Vein endothelial cell (primary cell): Measurements from ENCODE around the gene SCARF1.

DNA sequence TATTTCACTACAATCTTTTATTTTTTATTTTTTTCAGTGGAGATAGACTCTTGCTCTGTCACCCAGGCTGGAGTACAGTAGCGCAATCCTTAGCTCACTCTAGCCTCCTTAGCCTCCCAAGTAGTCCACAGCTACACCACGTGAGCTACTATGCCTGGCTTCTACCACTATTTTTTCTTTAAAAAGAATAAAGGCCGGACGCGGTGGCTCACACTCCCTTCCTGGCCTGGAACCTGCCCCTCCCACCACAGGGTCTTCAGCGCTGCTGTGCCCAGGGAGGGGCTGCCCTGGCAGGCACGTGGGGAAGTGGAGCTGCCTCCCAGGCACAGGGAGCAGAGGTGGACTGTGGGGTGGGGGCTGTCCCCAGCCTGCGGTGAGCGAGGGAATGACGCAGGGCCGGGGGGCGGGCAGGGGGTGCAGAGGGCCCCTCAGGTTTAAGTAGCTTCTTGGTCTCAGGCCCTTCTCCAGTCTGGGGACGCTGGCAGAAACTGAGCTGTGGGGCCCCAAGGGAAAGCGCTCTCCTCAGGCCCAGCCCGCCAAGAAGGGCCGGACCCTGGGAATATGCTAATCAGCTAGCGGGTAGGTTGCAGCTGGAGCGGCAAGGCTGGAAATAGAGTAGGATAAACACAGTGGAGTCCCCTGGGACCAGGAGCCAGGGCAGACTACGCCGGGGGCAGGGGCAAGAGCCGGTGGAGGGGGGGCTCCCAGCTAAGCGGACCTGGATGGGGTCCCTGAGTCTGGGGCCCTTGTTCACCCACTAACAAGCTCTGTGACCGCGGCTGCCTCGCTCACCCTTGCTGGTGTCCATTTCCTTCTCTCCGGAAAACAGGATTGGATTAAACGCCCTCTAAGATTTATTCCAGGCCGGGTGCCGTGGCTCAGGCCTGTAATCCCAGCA is 46.8 kb downstream of the TIMM22 start:
- CAGE, long polyA plus RNA: no peak

GRCh38 chr17:1109528-1109959 is 70.2 kb downstream of the ABR start:
- CAGE, long polyA plus RNA: no peak

DNA sequence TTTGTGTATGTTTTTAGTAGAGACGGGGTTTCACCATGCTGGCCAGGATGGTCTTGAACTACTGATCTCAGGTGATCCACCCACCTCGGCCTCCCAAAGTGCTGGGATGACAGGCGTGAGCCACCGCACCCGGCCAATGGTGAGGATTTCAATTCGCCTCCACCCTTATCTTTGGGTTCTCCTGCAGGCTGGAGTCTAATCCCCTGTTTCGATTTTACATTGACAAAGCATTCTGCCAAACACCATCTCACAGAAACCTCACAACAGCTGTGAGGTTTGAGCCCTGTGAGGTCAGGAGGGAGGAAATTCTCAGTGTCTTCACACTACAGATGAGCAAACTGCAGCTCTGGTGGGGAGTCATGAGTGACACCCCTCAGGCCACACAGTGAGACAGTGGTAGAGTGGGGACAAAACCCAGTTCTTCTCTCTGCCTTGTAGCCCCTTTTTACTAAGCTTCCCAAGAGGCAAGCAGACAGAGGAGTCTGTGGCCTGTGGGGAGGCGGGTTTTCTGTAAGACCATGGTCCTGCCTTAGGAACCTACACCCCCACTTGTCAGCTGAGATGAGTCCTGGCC is 59.2 kb downstream of the ABR start:
- CAGE, long polyA plus RNA: no peak

DNA sequence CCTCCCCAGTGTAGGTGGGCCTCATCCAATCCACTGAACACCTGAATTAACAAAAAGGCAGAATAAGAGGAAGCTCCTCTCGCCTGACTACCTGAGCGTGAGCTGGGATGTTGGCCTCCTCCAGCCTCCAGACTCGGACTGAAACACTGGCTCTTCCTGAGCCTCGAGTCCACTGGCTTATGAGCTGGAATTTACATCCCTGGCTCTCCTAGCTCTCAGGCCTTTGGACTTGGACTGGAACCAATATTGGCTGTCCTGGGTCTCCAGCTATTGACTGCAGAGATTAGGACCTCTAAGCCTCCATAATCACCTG is 57.4 kb downstream of the ABR start:
- CAGE, long polyA plus RNA: no peak

DNA sequence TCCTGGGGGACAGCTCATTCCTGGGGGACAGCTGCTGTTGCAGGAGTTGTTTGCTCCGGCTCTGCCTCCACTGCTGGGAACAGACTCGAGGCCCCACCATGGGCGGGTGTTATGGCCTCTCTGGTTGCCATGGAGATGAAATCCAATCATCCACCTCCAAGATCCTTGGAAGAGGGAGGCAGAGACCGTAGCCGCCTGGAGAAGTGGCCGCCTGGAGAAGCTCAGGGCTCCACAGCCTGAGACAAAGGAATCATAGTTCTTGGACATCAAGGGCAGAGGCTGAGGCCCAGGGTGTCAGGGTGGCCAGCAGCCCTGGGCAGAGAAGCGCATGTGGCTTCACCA is 36.3 kb downstream of the ABR start:
- CAGE, long polyA plus RNA: no peak

- CAGE, long polyA plus RNA: no peak
Measured at GRCh38 chr17:1186716-1187763, 7.3 kb upstream of the ABR start.

- CAGE, long polyA plus RNA: no peak
Measured at GRCh38 chr17:1353786-1354333, 46.2 kb downstream of the YWHAE start.

DNA sequence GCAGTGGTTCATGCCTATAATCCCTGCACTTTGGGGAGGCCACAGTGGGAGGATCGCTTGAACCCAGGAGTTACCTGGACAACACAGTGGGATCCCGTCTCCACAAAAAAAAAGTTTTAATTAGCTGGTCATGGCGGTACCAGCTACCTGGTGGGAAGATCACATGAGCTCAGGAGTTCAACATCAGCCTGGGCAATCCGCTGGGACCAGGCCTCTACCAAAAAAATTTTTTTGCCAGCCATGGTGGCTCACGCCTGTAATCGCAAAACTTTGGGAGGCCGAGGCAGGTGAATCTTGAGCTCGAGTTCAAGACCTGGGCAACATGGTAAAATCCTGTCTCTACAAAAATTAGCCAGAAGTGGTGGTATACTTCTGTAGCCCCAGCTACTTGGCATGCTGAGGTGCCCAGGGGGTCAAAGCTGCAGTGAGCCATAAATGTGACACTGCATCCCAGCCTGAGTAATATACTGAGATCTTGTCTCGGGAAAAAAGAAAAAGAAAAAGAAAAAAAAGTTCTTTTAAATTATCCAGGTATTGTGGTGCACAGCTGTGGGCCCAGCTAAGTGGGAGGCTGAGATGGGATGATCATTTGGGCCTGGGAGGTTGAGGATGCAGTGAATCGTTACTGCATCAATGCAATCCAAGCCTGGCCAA is 8.2 kb downstream of the YWHAE start:
- CAGE, long polyA plus RNA: no peak

- CAGE, long polyA plus RNA: no peak
Measured at GRCh38 chr17:1589922-1591116, 27.7 kb upstream of the PITPNA start.

- CAGE, long polyA plus RNA: no peak
Measured at GRCh38 chr17:1604701-1605566, 23.7 kb downstream of the SLC43A2 start.

DNA sequence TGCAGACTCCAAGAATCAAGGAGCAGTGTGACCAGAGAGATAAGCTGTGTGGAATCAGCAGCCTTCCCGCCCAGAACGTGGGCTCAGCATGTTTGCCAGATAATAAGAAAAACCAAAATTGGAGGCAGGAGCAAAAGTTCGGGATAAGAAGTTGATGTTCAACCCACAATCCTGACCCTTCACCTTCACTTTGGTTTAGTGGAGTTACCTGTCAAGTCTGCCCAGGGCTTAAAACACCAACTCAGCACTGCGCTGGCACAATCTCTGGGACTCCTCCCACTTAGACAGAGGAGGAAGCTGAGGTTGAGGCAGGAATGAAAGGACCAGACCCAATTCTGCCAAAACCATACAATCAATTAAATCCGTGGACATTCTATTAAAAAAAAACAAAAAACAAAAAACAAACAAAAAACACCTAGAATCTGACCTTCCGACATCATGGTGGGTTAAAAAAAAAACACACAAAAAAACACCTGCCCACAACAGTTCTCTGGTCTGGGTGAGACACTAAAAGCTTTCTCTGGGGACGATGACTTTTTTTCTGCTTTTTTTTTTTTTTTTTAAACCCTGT is 2.9 kb downstream of the SLC43A2 start:
- CAGE, long polyA plus RNA: no peak

DNA sequence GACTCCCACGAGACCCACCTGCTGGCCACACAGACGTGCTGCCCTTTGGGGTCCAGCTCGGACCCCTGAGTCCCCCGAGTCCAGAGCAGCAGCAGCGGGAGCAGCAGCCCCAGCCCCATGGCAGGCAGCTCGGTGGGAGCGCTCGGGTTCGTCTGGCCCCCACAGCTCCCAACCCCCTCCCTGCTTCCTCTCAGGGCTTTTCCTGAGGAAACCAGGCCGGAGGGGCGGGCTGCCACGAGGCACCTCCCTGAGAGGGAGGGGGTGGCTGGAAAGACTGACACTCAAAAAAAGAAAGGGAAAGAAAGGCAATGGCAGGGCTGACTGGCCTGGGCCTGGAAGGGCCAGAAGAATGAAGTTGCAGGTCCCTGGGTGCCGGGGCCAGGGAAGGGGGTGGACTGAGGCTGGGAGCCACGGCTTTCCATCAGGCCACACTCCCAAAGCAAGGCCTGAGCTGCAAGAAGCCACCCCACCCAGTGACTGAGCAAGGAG is at the start of gene SCARF1:
SCARF1 (minus strand) TSS at position 154 of the 489 bp plus-strand sequence.
- CAGE, long polyA plus RNA: start-site peak on the minus strand centred at position 158 of the sequence, 70 bp wide, 60 and 22 reads in 2 replicates

- CAGE, long polyA plus RNA: no peak
Measured at GRCh38 chr17:1676915-1677688, 7.6 kb downstream of the PRPF8 start.

DNA sequence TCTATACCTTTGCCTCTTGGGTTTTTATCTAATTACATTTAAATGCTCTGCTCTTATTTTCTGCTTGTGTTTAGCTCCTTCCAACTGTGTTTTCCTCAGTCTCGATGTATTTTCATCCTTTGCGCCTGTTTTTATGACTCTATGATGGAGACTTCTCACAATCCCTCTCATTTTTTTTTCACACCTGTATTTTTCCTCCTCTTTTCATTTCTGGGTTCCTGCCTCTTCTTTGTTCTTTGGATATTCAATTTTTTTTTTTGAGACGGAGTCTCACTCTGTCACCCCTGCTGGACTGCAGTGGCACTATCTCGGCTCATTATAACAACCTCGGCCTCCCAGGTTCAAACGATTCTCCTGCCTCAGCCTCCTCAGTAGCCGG is 5.7 kb downstream of the TLCD2 start:
- CAGE, long polyA plus RNA: no peak

GRCh38 chr17:1713687-1714027 is 3.5 kb upstream of the TLCD2 start:
- CAGE, long polyA plus RNA: no peak

DNA sequence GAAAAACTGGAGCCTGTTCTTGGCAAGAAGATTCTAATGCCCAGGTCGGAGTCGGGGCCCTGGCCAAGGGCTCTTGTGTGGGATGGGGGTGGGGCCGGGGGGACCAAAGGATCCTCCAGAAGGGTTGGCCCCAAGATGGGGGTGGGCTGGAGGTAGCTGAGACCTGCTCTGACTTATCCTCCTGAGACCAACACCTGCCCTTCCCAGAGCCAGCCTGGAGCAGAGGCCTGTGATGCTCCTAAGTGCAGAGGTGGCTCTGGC is 292 bp downstream of the SERPINF2 start:
- CAGE, long polyA plus RNA: no peak

DNA sequence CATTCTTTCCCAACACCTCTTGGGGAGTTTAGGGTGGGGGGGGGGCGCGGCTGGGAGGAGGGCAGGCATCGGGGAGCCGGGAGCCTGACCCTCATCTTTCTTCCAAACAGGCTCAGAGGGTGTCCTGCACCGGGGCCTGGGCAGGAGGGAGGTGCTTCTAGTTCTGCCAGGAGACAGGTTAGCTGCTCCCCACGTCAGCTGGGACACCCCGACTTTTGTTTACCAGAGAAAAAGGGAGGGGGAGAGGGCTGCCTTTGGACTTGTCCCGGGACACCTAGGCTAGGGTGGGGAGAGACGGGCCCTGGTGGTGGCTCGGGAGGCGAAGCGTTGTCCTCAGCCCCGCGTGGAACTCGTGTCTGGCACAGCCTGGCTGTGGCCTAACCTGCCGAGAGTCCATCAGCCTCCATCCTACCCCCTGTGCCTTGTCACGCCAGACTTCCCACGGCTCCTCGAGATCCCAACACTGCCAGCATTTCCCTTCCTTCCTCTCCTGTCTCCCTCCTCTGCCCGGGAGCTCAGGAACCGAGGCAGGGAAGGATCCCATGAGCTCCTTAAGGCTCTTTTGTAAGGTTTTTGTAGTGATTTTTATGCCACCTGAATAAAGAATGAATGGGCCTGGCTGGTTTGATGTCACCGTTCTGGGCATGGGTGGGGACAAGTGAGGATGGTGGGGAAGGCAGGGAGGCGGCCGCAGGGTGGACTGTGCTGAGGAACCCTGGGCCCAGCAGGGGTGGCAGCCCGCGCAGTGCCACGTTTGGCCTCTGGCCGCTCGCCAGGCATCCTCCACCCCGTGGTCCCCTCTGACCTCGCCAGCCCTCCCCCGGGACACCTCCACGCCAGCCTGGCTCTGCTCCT is 7.0 kb upstream of the SERPINF1 start:
- CAGE, long polyA plus RNA: no peak

- CAGE, long polyA plus RNA: no peak
Measured at GRCh38 chr17:1782271-1782513, 20.3 kb downstream of the SERPINF1 start.

GRCh38 chr17:1823659-1824152 is 6.0 kb downstream of the SMYD4 start:
- CAGE, long polyA plus RNA: no peak

- CAGE, long polyA plus RNA: no peak
Measured at GRCh38 chr17:1879160-1879710, 49.4 kb downstream of the RPA1 start.